Hair follicular keratinocyte (primary cell): ENCODE measurements around a stretch of chr21.

DNA sequence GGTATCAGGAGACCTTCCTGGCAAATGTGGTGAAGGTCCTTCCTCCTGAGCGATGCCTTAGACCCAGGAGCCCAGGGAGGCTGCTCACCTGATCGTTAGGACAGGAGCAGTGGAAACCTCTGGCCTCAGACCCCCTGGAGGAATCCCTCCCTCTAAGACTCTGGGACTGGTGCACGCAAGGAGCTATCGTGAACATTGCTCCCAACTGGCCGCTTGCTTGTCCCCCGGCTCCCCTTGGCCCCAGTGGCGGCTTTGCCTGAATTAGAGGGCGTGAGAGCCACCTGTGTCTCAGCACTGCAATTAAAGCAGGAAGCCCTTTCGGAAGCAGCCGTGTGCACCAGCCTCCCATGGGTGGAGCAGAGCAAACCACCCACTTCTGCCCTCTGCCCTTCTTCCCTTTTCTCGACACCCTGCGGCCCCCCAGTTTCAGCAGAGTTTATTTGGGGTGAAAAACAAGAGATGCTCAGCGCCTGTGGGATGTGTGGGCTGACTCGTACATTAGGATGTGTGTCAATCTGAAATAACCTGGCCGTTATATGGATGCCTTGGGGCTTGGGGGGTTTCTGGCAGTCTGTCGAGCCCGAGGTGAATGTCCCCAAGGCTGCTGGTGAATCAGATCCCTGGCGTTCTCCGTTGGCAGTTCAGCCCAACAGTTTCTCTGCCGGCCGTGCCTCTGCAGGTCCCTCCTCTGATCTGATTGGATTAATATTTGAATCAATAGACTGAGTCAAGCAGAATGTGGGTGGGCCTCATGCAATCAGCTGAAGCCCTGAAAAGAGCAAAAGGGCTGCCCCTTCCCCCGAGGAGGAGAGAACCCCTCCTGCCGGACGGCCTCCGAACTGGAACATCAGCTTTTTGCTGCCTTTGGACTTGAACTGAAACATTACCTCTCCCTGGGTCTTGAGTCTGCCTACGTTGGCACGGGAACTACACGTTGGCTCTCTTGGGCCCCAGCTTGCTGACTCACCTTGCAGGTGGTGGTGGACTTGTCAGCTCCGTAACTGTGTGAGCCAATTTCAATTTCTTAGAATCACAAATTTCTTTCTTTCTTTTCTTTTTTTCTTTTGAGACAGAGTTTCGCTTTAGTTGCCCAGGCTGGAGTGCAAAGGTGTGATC, 7.3 kb upstream of the UMODL1 start:
- RAMPAGE, long total RNA: no peak

DNA sequence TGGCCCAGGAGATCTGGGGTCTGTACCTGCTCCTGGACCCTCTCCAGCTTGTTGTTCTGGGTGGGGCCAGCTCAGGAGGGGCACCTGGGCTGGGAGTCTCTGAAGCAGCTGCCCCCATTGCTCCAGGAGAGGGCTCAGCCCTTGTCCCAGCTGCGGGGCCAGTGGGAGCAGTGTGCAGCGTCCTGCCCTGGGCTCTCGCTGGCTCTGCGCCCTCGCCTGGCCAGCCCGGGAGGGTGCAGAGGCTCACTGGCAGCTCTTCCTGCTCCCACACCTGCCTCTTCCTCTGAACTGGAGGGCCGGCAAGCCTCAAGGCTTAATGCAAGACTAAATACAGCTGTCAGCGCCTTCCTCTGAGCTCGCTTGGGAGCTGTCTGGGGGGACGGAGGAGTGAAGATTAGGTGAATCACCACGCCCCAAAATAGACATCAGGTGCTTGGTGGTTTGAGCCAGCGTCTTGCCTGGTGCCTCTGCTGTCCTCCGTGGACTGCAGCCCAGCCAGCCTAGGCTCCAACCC, 36.7 kb downstream of the UMODL1 start:
- RAMPAGE, long total RNA: no peak

DNA sequence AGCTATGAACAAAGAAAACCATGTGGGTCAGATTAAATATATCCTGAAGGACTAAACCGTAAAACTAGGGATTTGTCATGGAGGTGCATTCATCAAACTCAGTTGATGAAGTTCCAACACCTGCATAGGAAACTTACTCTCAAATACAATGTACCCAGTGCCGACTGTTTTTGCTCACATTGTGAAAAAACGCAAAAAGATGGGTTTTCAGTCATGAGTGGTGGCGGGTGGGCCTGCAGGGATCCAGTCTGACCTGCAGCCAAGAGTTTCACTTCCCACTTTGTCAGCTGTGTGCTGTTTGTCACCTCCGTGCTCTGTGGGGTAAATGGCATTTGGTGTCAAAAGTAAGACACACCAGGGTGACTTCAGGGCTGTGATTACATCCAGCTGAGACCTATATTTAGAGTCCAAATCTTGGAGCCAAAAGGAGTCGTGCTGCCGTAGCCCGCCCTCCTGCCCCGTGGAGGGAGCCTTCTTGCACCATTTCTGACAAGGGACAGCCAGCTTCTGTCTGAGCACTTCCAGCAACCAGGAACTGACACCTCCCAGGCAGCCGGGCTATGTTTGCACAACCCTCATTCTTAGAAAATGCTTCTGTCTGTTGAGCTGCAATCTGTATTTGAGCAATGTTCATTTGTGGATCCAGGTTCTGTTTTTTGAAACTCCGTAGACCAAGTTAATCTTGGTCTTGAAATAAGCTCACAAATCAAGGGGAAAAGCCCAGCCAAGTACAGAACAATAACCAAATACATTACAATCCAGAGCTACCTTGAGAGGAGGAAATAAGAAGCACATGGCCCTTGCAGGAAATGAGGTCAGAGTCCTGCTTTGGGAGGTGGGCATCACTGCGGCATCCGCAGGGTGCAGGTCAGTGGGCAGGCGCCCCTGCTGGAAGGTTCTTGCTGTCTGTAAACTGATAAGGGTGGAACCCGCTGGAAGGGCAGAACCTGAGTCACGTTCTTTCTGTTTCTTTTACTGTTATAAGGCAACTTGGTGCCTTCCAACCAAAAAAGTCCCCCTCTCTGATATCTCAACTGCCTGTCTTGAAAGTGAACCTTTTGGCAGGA, 14.3 kb downstream of the ABCG1 start:
- RAMPAGE, long total RNA: no peak

GRCh38 chr21:42245302-42245821, 26.4 kb downstream of the ABCG1 start:
- RAMPAGE, long total RNA: no peak

- RAMPAGE, long total RNA: no peak
Measured at GRCh38 chr21:42263339-42264318, 44.7 kb downstream of the ABCG1 start.

GRCh38 chr21:42278946-42279669, 36.1 kb downstream of the TFF3 start:
- RAMPAGE, long total RNA: no peak

DNA sequence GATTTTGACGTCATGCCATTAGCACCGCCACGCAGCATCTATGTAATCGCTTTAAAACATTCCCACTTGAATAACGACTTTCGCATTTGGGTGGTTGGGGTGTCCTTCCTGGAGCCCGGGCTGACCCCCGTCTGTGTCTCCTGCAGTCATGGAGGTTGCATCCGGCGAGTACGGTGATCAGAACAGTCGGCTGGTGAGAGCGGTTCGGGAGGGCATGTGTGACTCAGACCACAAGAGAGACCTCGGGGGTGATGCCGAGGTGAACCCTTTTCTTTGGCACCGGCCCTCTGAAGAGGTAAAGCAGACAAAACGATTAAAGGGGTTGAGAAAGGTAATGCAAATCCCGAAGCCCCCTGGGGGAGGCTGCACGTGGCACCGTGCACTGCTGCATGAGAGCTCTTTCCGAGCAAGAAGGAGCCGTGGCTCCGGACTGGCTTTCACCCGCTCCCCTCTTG, 27.4 kb downstream of the TFF3 start:
- RAMPAGE, long total RNA: no peak

DNA sequence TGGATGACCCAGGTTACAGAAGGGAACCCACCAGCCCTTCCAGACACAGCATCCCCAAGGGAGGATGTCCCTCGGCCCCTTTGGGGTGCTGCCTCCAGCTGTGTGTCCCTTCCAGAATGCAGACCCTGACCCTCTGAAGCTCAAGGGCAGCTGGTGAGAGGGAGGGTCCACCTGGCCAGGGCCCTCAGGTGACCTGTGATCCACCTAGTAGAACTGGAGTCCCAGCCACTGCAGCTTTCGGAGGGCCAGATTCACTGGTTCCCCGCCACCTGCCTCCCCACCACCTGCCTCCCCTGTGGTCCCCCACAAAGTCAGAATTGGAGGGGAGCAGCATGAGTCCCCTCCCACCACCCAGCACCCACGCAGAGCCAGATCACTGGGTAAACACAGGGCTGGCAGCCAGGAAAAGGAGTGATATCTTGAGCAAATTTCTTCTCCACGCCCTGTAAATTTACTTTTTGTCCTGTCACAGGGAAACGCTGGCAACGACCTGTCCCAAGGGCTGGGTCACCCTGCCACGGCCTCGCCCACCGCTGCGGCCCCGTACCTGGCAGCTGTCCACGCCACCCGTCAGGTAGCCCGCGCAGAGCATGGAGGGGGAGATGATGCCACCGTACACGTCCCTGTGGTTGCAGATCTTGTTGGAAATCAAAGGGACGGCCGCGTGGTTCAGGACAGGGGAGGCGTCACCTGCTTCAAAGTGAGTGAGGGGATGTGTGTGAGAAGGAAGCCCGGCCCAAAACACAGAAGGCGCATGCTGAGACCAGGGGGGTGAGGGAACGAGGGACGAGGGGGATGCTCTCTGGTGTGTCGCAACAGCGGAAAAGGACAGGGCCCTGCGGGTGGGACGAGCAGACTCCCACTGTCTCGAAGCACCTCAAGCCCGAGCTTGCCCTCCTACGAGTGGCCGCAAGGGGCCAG, 9.9 kb upstream of the TFF1 start:
- RAMPAGE, long total RNA: no peak

GRCh38 chr21:42406081-42406908, 2.6 kb downstream of the UBASH3A start:
- RAMPAGE, long total RNA: no peak

- RAMPAGE, long total RNA: no peak
Measured at GRCh38 chr21:42530194-42530521, 16.5 kb downstream of the SLC37A1 start.

GRCh38 chr21:42561501-42562367, 48.1 kb downstream of the SLC37A1 start:
- RAMPAGE, long total RNA: no peak

DNA sequence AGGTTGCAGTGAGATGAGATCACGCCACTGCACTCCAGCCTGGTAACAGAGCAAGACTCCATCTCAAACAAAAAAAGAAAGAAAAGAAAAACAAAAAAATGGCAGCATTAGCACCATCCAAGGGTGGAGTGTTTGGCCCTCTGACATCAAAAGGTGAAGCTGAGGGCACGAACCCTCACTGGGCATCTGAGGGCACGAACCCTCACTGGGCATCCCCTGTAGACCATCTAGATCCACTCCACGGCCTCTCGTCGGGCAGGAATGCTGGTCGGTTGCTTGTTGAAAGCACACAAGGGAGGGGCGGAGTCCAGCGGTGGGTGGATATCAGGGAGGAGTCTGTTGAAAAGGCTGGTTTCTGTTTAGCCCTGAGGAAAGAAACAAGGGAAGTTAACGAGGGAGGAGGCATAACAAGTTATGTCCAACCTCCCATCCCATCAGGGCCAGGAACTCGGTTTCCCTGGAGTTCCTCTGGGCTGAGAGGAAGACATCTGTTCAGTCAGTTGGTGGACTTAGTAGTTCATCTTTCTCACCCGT, 32.3 kb upstream of the PDE9A start:
- RAMPAGE, long total RNA: no peak

DNA sequence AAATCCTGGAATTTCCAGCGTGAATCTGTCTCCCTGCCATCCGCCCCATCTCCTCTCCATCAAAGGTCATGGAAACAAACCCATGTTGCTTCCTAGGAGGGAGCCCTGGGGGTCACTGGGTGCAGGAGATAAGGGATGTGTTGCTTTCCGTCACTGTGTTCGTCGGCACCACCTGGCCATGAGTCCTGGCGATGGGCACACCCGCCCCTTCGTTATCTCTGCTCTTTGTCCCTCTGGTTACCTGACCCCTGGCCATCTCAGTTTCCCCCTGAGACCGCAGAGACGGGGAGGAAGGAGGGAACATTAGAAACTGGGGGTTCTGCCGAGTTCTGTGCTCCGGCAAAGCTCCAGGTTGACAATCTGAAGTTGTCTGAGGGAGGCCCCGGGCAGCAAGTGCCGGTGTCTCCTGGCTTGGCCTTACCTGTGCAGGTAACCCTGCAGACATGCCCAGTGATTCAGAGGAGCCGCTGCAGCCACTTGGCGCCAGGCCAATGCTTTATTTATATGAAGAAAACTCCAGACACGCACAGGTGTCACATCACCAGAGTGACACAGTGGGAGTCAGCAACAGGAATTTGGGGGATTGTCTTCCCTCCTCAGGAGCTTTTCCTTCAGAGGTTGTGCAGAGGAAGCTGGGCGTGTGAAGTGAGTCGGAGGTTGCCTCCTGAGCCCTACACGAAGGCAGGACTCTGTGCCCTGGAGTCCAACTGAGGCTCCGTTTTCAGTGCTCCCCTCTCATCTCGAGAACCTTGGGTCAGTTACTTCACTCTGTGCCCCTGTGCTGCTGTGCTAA, 2.9 kb downstream of the PDE9A start:
- RAMPAGE, long total RNA: no peak

GRCh38 chr21:42661599-42662087, 8.2 kb downstream of the PDE9A start:
- RAMPAGE, long total RNA: no peak

GRCh38 chr21:42863153-42863763, 16.1 kb downstream of the WDR4 start:
- RAMPAGE, long total RNA: no peak

GRCh38 chr21:42878578-42878728, 886 bp downstream of the WDR4 start:
- RAMPAGE, long total RNA: no peak

- RAMPAGE, long total RNA: no peak
Measured at GRCh38 chr21:42956591-42957730, 17.4 kb upstream of the PKNOX1 start.

DNA sequence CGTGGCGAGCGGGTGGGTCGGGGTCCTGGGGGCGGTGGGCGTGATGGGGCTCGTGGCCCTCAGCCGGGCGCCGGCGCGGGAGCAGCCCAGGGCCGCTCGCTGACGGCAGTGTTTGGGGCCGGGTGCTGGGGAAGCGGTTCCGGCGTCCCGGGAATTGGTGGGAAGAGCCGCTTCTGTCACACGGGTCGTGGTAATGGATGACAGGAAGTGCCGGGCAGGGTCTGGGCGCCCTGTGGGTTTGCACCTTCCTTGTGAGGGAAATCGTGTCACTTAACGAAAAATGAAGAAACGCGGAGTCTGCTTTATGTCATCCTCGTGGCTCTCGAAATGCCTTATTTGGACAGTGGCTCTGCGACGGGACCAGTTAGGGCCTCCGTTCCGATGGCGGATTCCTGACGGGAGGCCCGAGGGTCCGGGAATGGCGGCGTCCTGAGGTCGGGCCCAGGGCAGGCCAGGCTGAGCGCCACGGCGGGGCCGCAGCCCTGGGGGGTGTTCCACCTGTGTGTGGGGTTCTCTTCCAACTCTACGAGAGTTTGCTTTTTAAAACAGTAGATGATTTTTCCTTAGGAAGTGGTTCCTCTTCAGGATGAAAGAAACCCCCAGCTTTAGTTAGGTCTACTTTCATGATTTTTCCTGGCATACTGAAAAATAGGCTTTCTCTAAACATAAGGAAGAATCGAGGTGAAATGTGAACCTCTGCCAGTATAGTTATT, 1.1 kb downstream of the PKNOX1 start:
- RAMPAGE, long total RNA: no peak

GRCh38 chr21:42996978-42997375, 22.6 kb downstream of the PKNOX1 start:
- RAMPAGE, long total RNA: no peak

- RAMPAGE, long total RNA: no peak
Measured at GRCh38 chr21:43025587-43026116, 50.0 kb downstream of the CBS start.